LNCaP clone FGC (cell line): ENCODE results near the genes DEFB126 and NRSN2.

DNA sequence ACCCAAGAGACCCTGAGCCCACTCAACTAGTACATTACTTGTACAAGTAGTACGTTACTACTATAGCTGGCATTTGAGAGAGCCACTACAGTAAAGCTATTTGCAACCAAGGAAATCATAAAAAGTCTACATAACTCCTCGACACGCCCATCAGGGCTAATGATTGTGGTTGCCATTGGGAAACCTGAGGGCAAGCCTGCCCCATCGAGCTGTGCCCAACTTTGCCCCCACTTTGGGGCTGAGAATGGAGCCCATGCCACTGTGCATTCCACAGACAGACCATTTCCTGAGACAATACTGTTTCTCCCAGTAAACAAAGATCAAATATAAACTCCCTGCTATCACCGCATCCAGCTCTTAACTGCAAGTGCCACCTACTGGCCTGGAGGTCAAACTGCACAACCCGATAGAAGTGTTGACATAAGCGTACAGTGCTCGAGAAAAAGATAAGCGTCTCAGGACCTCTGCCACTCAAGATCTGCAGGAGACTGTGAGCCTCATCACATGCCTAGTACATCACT is 4.8 kb upstream of the DEFB126 start:
- RRBS, 2 experiments = no CpG with 5 or more reads among the region's 9 CpGs

GRCh38 chr20:142514-142793 is at the start of gene DEFB126:
Gene DEFB126 (plus strand): TSS chr20:142590.
- RRBS, 2 experiments = no CpG with 5 or more reads among the region's 1 CpG

GRCh38 chr20:328138-329264 is 3.1 kb downstream of the SOX12 start:
- RRBS, 2 experiments = 73 to 78% methylated on average over 4 of the region's 28 CpGs

- RRBS, 2 experiments = no CpG with 5 or more reads among the region's 16 CpGs
These were observed 7.3 kb downstream of the SOX12 start for GRCh38 chr20:332235-333526.

DNA sequence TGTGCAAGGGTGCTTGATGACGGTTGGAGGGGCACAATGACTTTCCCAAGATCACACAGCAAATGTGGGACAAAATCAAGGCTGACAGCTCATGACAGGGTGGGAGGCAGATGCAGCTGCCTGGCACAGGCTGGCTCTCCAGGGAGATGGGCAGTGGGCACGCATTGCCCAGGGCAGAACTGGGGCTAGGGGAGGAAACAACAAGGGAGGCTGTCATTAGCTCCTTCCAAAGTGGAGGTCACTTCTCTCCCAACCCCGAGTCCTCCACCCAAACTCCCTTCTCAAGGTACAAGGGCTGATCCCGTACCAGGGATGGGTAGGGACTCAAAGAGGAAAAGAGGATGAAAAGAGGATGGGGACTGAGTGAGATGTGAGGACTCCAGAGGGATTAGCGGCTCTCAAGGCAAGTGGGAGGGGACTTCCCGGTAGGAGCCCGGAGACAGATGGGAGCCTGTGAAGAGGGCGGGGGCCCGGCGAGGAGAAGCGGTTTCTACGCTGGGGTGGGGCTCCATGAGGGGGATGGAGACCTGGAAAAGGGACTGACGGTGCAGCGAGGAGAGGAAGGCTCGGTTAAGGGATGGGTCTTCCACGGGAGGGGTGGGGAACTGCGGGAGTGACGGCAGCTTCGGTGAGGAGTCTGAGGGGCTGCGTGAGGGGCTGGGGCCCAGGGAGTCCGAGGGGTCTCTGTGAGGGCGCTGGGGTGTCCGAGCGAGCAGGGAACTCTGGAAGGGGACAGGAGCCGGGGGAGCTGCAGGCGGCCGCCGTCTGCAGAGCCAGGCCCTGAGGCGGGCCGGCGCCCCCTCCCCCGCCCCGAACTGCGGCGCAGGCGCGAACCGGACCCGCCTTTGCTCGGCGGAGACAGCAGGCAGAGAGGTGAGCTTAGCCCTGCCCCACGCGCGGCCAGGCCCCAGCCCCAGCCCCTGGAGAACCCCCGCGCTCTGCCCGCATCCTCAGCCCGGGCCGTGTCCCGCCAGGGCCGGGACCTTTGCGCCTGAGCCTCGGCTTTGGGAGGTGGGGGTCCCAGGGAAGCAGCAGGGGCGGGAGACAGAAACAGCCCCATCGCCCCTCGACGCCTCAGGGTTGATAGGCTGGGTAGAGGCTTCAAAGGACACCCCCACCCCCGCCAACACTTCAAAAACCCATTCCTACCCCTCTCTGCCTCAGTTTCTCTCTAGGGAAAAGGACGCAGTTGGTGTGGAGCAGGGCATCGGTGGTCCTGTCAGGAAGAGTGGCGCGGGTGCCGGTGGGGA is at the start of gene NRSN2:
NRSN2 (plus strand) TSS at position 842 of the 1,250 bp plus-strand sequence.
- RRBS, 2 experiments = 3 to 4% methylated on average over 14 of the region's 63 CpGs

DNA sequence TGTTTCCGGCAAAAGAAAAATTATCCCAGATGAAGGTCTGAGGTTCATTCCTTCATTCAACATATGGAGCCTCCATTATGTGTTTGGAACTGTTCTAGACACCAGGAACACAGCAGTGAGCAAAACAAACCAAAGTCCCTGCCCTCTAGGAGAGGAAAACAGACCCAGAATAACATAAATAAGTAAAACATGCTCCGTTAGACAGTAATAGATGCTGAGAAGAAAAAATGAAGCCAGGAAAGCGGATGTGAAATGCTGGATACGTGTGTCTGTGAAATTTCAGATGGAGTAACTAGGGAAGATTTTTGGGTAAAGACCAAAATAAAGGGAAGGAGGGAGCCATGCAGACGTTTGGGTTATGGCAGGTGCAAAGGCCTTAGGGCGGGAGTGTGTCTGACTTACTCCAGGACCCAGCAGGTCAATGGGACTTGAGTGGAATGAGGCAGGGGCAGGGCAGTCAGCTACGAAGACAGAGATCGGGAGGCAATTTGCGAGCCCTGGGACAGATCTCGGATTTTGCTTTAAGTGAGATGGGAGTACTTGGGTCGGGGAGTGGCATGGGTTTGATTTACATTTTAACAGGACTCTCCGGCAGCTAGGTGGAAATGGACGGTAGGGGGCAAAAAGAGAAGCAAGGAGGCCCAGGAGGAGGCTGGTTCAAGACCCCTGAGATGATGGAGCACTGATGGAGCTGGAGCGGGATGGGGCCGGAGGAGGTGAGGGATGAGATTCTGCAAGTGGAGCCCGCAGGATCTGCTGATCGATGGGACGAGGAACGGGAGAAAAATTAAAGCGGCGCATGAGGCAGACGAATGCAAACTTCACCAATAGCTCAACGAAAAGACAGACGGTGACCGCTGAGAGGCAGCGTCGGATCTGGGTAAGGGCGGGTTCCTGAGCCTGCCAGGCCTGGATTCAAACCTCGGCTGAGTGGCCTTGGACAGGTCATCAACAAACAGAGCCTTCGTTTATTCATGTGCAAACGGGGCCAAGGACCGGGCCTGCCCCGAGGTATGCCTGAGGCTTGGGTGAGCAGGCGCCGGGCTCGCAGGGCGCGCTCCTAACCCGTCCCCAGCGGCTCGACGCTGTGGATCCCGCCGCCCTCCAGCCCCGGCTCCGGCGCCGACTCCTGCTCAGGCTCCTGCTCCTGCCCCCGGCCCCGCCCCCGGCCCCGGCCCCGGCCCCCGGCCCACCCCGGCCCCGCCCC is 904 bp upstream of the RBCK1 start:
- RRBS, 2 experiments = under 1 to 1% methylated on average over 15 of the region's 56 CpGs

DNA sequence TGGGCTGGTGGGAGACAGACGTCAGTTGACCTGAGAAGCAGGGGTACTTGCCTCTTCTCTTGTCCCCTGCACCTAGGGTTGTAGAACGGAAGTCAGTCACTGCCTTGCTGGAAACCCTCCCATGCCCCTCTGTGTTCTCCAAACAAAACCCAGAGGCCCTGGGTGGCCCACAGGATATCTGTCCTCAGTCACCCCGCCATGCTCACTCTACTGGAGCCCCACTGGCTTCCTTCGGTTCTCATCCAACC is 868 bp downstream of the RBCK1 start:
- RRBS, 2 experiments = no CpG with 5 or more reads among the region's 4 CpGs

GRCh38 chr20:435593-436316 is 26.6 kb downstream of the TBC1D20 start:
- RRBS, 2 experiments = no CpG with 5 or more reads among the region's 10 CpGs

GRCh38 chr20:461377-462182 is 753 bp downstream of the TBC1D20 start:
- RRBS, 2 experiments = 1 to 2% methylated on average over 20 of the region's 59 CpGs

- RRBS, 2 experiments = no CpG with 5 or more reads among the region's 11 CpGs
These were observed 4.5 kb downstream of the TCF15 start for GRCh38 chr20:605254-606373.

DNA sequence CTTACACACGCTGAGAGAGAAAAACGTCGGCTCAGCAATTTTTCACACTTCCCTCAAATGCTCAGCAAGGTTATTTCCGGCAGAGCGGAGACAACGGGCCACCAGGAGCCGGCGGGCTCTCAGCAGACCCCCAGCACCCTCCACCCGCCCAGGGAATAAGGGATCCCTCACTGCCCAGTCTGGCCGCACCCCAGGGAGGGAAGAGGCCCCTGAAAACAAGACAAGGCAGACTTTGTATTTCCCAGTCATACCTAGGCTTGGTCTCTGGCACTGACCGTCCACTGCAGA is 2.8 kb downstream of the SCRT2 start:
- RRBS, 2 experiments = no CpG with 5 or more reads among the region's 11 CpGs

- RRBS, 2 experiments = no CpG with 5 or more reads among the region's 2 CpGs
These were observed 12.4 kb upstream of the FAM110A start for GRCh38 chr20:821185-821409.

DNA sequence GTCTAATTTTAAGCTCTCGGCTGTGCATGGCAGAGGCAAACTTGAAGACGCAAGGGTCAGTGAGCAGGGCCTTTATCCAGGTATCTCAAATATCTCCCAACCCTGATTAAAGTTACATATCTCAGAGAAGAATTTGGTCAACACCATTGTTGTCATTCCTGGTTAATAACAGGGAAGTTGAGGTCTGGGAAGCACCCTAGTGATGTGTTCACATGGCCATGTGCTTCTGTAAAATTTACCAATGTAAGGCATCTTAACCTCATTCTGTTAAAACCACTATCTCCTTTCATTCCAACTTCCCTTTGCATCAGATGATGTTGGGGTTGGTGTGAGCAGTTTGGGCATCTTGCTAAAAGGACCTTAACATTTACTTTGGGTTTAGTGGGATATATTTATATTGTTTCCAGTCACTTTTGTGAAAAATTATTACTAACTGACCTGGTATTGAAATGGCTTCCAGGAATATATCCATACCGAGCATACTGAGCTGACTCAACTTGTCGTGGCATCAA is 3.9 kb upstream of the FAM110A start:
- RRBS, 2 experiments = no CpG with 5 or more reads among the region's 4 CpGs

DNA sequence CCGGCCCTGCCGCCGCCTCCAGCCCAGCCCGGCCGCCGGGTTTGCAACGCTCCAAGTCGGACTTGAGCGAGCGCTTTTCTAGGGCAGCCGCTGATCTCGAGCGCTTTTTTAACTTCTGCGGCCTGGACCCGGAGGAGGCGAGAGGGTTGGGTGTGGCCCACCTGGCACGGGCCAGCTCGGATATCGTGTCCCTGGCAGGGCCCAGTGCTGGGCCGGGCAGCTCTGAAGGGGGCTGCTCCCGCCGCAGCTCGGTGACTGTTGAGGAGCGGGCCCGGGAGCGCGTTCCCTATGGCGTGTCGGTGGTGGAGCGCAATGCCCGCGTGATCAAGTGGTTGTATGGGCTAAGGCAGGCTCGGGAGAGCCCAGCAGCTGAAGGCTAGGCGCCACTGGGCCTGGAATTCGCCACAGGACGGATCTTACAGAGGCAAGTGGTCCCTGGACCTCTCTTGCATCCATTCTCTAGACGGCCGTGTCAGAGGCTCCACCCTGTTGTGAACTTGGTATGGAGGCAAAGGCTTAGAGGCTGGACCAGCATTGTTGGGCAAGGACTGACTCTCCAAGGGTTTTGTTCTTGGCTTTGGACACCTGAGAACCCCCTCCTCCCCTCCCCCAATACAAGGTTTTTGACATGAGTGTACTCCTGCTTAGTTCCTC is 11.9 kb downstream of the FAM110A start:
- RRBS, 2 experiments = 93 to 96% methylated on average over 16 of the region's 38 CpGs

DNA sequence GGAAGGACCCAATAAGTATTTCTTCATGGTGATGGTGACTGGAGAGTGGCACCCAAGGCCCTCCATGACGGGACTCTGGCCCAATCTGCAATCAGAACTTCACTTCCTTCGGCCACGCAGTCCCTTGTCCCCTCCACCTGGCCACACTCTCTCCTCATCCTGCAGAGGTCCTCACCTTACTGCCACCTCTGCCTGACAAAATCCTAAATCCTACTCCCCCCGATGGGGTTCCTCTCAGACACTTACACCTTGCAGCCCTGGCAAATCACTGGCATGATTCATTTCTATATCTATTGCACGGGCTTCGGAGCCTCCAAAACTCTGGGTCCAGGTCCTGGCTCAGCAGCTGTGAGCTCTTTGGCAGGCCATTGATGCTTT is 5.4 kb downstream of the RSPO4 start:
- RRBS, 2 experiments = no CpG with 5 or more reads among the region's 6 CpGs

DNA sequence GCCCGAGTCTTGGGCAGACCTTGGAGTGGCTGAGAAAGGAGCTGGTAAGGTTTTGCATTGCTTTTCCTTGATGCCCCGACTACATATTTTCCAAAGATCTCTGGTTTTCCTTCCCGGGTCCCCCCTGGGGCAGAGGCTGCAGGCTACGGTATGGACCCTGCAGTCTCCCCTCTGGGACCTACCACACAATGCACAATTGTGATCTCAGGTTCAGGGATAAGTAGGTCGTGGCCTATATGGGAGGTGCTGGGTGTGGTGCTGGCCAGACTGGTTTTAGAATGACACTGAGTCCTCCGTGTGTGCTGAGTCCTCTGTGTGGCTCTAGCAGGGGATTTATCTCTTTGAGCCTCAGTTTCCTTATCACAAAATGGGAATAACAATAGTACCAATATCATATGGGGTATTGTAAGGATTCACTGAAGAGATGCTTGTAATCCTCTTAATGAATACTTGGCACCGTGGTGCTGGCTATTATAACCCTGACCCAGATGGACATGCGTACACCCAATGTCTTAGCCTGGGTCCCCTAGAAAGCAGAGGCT is 425 bp downstream of the C20orf202 start:
- RRBS, 2 experiments = no CpG with 5 or more reads among the region's 8 CpGs

GRCh38 chr20:1382493-1382935 is 10.3 kb downstream of the FKBP1A start:
- RRBS, 2 experiments = no CpG with 5 or more reads among the region's 5 CpGs

DNA sequence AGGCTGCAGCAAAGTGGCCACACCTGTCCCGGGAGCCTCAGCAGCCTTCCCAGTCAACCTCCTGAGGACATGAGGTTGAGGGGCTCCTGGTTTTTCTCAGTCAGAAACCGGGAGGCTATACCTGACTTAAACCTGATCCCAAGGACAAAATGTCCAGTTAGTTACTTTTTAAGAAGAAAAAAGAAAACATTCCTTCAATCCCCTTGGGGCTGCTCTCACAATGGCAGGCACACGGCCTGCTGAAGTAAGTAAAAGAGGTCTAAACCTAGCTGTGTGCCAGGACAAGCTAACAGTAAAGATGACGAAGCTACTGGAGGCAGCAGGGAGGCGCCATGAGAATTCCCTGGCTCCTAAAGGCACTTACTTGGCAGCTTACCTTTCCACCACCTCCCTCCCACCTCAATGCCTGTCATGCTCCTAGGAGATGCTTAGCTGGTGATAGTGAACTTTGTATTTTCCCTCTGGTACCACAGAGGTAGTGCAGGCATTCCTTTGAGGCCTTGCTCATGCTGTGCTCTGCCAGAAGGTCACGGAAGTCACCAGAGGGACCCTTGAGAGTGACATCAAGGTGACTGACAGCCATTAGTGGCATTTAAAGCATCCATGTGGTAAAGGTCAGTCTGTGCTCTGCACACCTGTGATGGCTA is 3.2 kb downstream of the FKBP1A start:
- RRBS, 2 experiments = 92 to 95% methylated on average over 2 of the region's 6 CpGs

GRCh38 chr20:1493570-1493980 is 2.4 kb upstream of the SIRPB2 start:
- RRBS, 2 experiments = no CpG with 5 or more reads among the region's 4 CpGs

DNA sequence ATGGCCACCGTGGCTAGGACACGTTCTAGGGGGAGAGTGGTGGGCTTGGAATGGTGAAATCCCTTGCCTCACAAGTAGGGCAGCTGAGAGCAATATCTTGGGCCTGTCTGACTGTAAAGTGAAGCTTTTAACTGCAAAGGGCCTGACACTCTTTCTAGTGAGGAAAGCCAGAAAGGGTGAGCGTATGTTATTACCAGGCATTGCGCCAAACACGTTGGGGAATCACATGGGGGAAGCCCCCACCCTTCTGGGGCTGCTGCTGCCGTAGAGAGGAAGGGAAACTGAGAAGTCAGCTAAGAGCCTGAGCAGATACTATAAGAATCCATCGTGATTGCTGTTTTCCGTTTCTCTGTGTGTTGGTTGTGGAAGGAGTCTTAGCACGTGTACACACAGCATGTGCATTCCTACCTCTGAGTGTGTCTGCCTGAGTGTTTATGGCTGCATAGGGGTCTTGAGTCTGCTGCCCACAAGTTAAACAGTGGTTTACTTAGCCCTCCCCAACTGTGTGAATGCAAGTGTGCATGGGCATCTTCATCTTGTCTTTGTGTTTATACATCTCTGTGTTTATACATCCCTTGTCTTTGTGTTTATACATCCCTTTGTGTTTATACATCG is 50.4 kb upstream of the SIRPA start:
- RRBS, 2 experiments = no CpG with 5 or more reads among the region's 10 CpGs